K562 (cell line): Measurements from ENCODE around the gene SLC39A12.

DNA sequence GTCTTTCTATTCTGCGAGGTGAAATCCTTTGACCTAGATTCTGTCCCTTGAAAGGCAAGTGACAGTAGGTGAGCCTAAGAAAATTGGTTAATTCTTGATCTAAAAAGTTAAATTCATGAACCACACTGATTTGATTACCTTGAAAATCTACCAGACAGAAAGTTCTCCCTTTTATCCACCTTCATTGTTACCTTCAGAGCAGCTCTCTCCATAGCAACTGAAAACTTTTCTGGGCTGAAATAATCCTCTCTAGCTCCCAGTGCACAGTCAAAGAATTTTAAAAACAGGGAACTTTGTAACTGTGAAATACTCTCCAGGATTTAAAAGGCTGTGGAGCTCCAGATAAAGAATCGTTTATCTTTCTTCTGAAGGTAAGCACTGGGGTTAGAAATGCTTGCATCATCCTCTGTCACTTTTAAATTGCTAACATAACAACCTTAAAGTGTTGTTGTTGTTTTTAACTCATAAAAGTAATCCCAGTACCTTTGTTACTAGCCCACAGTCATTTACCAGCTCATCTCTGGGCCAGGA lies at the start of gene SLC39A12:
SLC39A12 (plus strand) TSS at position 264 of the 531 bp plus-strand sequence.
- RAMPAGE, long total RNA, result no peak
- RRBS, result no CpG with 5 or more reads among the region's 2 CpGs
PRO-cap:
- standard, result no peak
- CoPRO, capped RNA only, 2 experiments, result no peak in any of the 2 experiments
- CoPRO, capped and uncapped RNA, 2 experiments, result no peak in any of the 2 experiments
- CoPRO, uncapped RNA only, 2 experiments, result no peak in any of the 2 experiments
CAGE:
- cytosol, long polyA plus RNA, result no peak
- long polyA plus RNA, result no peak
- nucleolus, long total RNA, result no peak
- nucleus, long polyA plus RNA, result no peak

DNA sequence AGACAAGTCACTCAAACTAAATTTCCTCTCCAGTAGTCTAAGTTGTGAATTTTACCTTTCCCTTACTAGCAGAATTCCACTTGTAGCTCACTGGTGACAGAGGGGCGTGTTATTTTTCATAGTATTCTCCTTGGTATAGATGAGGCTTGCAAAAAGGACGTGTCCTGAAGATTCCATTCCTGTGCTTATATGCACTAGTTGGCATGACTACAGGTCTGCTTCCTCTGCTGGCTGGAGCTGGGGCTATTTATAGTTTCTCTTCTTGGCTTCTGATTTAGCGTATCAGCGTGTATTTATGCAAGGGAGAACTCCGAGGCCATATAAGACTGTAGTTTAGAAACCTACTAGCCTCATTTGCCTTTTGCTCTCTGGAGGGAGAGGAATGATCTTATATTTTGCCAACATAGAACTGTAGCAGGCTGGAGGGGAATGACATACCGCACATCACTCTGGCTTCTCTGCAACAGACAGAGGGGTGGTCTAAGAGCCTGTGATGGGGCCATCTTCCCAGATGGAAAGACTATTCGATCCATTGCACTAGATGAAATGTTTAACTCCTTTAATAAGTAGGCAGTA lies 39.7 kb downstream of the CACNB2 start:
- RAMPAGE, long total RNA, result no peak
- RRBS, result no CpG with 5 or more reads among the region's 7 CpGs
PRO-cap:
- standard, result no peak
- CoPRO, capped RNA only, 2 experiments, result no peak in any of the 2 experiments
- CoPRO, capped and uncapped RNA, 2 experiments, result no peak in any of the 2 experiments
- CoPRO, uncapped RNA only, 2 experiments, result no peak in any of the 2 experiments
CAGE:
- cytosol, long polyA plus RNA, result no peak
- long polyA plus RNA, result no peak
- nucleolus, long total RNA, result no peak
- nucleus, long polyA plus RNA, result no peak

DNA sequence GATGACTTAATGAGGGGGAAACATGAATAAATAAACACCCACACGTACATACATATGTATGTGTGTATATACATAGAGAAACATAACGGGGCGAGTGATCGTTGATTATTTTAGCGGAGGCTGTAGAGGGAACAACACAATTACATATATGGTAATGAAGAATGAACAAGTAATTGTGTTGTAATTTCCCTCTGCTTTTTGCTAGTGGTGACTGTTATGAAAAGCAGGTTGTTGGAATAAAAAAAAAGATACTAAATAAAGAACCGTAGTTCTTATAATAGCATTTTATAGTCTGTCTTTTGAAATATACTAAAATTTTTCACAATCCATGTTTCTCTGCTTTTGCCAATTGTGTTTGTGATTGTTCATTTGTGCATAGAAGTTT lies 63.3 kb downstream of the CACNB2 start:
- RAMPAGE, long total RNA, result no peak
- RRBS, result no CpG with 5 or more reads among the region's 6 CpGs
PRO-cap:
- standard, result no peak
- CoPRO, capped RNA only, 2 experiments, result no peak in any of the 2 experiments
- CoPRO, capped and uncapped RNA, 2 experiments, result no peak in any of the 2 experiments
- CoPRO, uncapped RNA only, 2 experiments, result no peak in any of the 2 experiments
CAGE:
- cytosol, long polyA plus RNA, result no peak
- long polyA plus RNA, result no peak
- nucleolus, long total RNA, result no peak
- nucleus, long polyA plus RNA, result no peak

DNA sequence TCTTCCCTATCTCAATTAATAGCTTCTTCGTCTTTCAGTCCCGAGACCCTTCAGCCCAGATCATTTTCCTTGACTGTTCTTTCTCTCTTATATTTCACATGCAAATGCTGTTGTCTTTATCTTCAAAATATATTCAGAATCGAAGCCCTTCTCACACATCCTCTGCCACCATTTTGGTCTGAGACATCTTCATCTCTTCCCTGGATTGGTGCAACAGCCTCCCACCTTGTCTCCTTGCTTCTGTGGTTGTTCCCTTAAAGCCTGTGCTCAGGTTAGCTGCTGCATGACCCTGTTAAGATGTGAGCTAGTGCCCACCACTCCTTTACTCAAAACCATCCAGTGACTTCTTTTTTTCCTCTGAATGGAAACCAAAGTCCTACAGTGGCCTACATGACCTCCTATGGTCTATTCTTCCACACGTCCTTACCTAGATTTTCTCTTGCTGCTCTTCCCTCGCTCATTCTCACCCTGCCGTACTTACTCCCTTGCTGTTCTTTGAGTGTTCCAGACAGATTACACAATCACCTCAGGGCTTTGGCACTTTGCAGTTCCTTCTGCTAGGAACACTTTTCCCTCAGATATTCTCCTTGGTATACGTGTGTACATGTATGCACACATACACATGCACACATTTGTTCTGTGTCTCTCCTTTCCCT lies 131.0 kb downstream of the NSUN6 start:
- RAMPAGE, long total RNA, result no peak
- RRBS, result no CpG with 5 or more reads among the region's 7 CpGs
PRO-cap:
- standard, result no peak
- CoPRO, capped RNA only, 2 experiments, result no peak in any of the 2 experiments
- CoPRO, capped and uncapped RNA, 2 experiments, result no peak in any of the 2 experiments
- CoPRO, uncapped RNA only, 2 experiments, result no peak in any of the 2 experiments
CAGE:
- cytosol, long polyA plus RNA, result no peak
- long polyA plus RNA, result no peak
- nucleolus, long total RNA, result no peak
- nucleus, long polyA plus RNA, result no peak

DNA sequence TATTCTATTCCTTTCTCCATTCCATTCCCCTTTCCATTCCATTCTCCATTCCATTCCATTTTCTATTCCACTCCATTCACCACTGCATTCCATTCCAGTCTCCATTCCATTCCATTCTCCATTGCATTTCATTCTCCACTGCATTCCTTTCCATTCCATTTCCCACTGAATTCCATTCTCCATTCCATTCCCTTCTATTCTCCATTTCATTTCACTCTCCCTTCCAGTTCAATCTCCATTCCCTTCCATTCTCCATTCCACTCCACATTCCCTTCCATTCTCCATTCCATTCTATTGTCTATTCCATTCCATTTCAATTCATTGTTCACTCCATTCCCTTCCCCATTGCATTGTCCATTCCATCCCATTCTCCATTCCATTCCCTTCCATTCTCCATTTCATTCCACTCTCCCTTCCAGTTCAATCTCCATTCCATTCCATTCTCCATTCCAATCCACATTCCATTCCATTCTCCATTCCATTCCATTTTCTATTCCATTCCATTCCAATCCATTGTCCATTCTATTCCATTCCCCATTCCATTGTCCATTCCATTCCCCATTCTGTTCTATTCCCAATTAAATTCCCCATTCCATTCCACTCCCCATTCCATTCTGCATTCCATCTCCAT lies 79.4 kb downstream of the NSUN6 start:
- RAMPAGE, long total RNA, result no peak
PRO-cap:
- standard, result no peak
- CoPRO, capped RNA only, 2 experiments, result no peak in any of the 2 experiments
- CoPRO, capped and uncapped RNA, 2 experiments, result no peak in any of the 2 experiments
- CoPRO, uncapped RNA only, 2 experiments, result no peak in any of the 2 experiments
CAGE:
- cytosol, long polyA plus RNA, result no peak
- long polyA plus RNA, result no peak
- nucleolus, long total RNA, result no peak
- nucleus, long polyA plus RNA, result no peak

DNA sequence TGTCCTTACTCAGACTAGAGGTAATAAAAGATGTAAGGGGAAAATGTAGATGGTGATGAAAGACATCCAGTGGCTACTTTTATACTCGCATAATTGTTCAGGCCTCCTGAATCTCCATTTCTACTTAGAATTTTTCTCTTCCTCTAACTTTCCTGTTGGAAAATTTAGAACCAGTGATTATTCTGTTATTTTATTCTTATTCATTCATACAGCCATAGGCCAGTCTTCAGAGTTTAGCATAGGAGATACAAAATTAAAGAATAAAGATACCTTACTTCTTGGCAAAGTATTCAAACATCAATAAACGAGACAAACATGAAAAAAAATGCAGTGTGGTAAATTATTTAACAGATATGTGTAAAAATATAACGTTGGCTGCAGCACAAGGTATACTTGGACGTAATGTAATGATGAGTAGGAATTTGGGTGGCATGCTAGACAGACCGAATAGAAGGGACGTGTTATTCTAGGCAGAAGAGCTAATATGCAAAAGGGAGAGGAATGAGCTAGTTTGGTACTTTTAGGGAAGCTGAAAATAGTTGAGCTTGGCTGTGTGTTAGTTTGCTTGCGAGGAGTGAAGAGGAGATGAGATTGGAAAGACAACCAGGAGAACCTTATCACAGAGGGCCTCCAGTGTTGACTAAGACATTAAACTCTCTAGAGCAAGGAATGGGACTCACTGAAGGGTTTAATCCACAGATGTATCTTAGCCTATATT lies 2.3 kb downstream of the ARL5B start:
- RAMPAGE, long total RNA, result no peak
- RRBS, result no CpG with 5 or more reads among the region's 7 CpGs
PRO-cap:
- standard, result no peak
- CoPRO, capped RNA only, 2 experiments, result no peak in any of the 2 experiments
- CoPRO, capped and uncapped RNA, 2 experiments, result no peak in any of the 2 experiments
- CoPRO, uncapped RNA only, 2 experiments, result no peak in any of the 2 experiments
CAGE:
- cytosol, long polyA plus RNA, result no peak
- long polyA plus RNA, result no peak
- nucleolus, long total RNA, result no peak
- nucleus, long polyA plus RNA, result no peak

- RAMPAGE, long total RNA, result no peak
- RRBS, result no CpG with 5 or more reads among the region's 37 CpGs
PRO-cap:
- standard, result no peak
- CoPRO, capped RNA only, 2 experiments, result no peak in any of the 2 experiments
- CoPRO, capped and uncapped RNA, 2 experiments, result no peak in any of the 2 experiments
- CoPRO, uncapped RNA only, 2 experiments, result no peak in any of the 2 experiments
CAGE:
- cytosol, long polyA plus RNA, result no peak
- long polyA plus RNA, result no peak
- nucleolus, long total RNA, result no peak
- nucleus, long polyA plus RNA, result no peak
Measured at GRCh38 chr10:19817340-19818168, 1.3 kb downstream of the PLXDC2 start.

- RAMPAGE, long total RNA, result no peak
- RRBS, result no CpG with 5 or more reads among the region's 4 CpGs
PRO-cap:
- standard, result no peak
- CoPRO, capped RNA only, 2 experiments, result no peak in any of the 2 experiments
- CoPRO, capped and uncapped RNA, 2 experiments, result no peak in any of the 2 experiments
- CoPRO, uncapped RNA only, 2 experiments, result no peak in any of the 2 experiments
CAGE:
- cytosol, long polyA plus RNA, result no peak
- long polyA plus RNA, result no peak
- nucleolus, long total RNA, result no peak
- nucleus, long polyA plus RNA, result no peak
Measured at GRCh38 chr10:19834577-19835359, 18.5 kb downstream of the PLXDC2 start.

DNA sequence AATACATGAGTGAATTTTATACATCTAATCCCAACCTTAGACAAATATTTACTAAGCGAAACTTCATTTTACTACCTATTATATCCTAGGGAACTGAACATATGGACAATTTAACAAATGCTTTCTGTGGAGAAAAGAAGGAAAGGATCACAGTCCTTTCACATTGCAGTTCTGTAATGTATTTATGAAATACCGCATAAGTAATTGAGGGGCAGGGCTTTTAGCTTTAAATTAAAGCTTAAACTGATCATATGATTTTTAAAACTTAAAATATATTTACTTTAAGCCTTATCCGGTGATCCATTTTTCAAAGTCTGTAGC lies 275.7 kb downstream of the PLXDC2 start:
- RAMPAGE, long total RNA, result no peak
- RRBS, result no CpG with 5 or more reads among the region's 3 CpGs
PRO-cap:
- standard, result no peak
- CoPRO, capped RNA only, 2 experiments, result no peak in any of the 2 experiments
- CoPRO, capped and uncapped RNA, 2 experiments, result no peak in any of the 2 experiments
- CoPRO, uncapped RNA only, 2 experiments, result no peak in any of the 2 experiments
CAGE:
- cytosol, long polyA plus RNA, result no peak
- long polyA plus RNA, result no peak
- nucleolus, long total RNA, result no peak
- nucleus, long polyA plus RNA, result no peak

DNA sequence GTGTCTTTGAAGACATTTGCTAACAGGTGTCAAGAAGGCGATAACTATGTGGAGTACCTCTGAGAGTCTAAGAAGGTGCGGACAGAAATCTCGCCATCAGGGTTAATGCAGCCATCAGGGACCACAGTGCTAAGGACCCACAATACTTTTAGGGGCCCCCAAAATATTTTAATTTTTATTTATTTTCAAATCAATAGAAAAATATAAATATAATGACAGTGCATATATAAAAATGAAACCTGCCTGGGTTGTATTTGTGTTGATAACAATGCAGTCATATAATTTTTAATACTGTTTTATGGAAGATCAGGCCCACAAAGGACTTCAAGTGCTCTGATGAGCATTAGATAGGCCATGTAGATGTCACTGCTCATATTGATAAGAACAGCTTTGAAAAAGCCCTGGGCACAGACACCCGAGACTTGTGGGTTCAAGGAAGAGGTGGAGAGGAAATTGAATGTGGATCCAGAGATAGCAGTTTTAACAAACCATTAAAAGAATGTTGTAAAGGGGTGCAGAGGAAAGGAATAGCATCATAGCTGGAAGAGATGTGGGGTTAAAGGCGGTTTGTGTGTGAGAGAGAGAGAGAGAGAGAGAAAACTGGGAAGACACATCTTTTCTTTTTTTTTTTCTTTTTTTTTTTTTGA lies 286.9 kb downstream of the PLXDC2 start:
- RAMPAGE, long total RNA, result no peak
- RRBS, result no CpG with 5 or more reads among the region's 5 CpGs
PRO-cap:
- standard, result no peak
- CoPRO, capped RNA only, 2 experiments, result no peak in any of the 2 experiments
- CoPRO, capped and uncapped RNA, 2 experiments, result no peak in any of the 2 experiments
- CoPRO, uncapped RNA only, 2 experiments, result no peak in any of the 2 experiments
CAGE:
- cytosol, long polyA plus RNA, result no peak
- long polyA plus RNA, result no peak
- nucleolus, long total RNA, result no peak
- nucleus, long polyA plus RNA, result no peak

DNA sequence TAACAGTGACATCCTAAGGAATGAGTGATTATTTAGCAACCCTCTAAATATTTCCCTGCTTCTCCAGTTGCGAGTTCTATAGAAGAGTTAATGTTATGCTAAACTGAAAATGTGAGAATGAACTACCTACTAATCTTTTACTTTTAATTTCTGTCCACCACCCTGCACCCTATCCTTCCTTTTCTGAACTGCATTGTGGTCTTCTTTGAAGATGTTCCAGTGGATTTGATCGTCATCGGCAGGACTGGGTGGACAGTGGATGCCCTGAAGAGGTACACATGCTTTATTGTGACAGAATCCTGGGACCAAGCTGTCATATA lies 395.2 kb downstream of the PLXDC2 start:
- RAMPAGE, long total RNA, result no peak
- RRBS, result no CpG with 5 or more reads among the region's 3 CpGs
PRO-cap:
- standard, result no peak
- CoPRO, capped RNA only, 2 experiments, result no peak in any of the 2 experiments
- CoPRO, capped and uncapped RNA, 2 experiments, result no peak in any of the 2 experiments
- CoPRO, uncapped RNA only, 2 experiments, result no peak in any of the 2 experiments
CAGE:
- cytosol, long polyA plus RNA, result no peak
- long polyA plus RNA, result no peak
- nucleolus, long total RNA, result no peak
- nucleus, long polyA plus RNA, result no peak

- RAMPAGE, long total RNA, result no peak
- RRBS, result no CpG with 5 or more reads among the region's 4 CpGs
PRO-cap:
- standard, result no peak
- CoPRO, capped RNA only, 2 experiments, result no peak in any of the 2 experiments
- CoPRO, capped and uncapped RNA, 2 experiments, result no peak in any of the 2 experiments
- CoPRO, uncapped RNA only, 2 experiments, result no peak in any of the 2 experiments
CAGE:
- cytosol, long polyA plus RNA, result no peak
- long polyA plus RNA, result no peak
- nucleolus, long total RNA, result no peak
- nucleus, long polyA plus RNA, result no peak
Measured at GRCh38 chr10:20253755-20254252, 437.6 kb downstream of the PLXDC2 start.

GRCh38 chr10:20465144-20465343 lies 432.1 kb downstream of the NEBL start:
- RAMPAGE, long total RNA, result no peak
- RRBS, result no CpG with 5 or more reads among the region's 2 CpGs
PRO-cap:
- standard, result no peak
- CoPRO, capped RNA only, 2 experiments, result no peak in any of the 2 experiments
- CoPRO, capped and uncapped RNA, 2 experiments, result no peak in any of the 2 experiments
- CoPRO, uncapped RNA only, 2 experiments, result no peak in any of the 2 experiments
CAGE:
- cytosol, long polyA plus RNA, result no peak
- long polyA plus RNA, result no peak
- nucleolus, long total RNA, result no peak
- nucleus, long polyA plus RNA, result no peak

DNA sequence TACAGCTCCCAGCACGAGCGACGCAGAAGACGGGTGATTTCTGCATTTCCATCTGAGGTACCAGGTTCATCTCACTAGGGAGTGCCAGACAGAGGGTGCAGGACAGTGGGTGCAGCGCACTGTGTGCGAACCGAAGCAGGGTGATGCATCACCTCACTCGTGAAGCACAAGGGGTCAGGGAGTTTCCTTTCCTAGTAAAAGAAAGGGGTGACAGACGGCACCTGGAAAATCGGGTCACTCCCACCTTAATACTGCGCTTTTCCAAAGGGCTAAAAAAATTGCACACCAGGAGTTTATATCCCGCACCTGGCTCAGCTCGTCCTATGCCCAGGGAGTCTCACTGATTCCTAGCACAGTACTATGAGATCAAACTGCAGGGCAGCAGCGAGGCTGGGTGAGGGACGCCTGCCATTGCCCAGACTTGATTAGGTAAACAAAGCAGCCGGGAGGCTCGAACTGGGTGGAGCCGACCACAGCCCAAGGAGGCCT lies 341.6 kb downstream of the NEBL start:
- RAMPAGE, long total RNA, result no peak
- RRBS, result no CpG with 5 or more reads among the region's 18 CpGs
PRO-cap:
- standard, result unidirectional peak, plus-strand start at position 197 of the sequence
- CoPRO, capped RNA only, 2 experiments, result no peak in any of the 2 experiments
- CoPRO, capped and uncapped RNA, 2 experiments, result no peak in any of the 2 experiments
- CoPRO, uncapped RNA only, 2 experiments, result no peak in any of the 2 experiments
CAGE:
- cytosol, long polyA plus RNA, result no peak
- long polyA plus RNA, result no peak
- nucleolus, long total RNA, result no peak
- nucleus, long polyA plus RNA, result no peak

DNA sequence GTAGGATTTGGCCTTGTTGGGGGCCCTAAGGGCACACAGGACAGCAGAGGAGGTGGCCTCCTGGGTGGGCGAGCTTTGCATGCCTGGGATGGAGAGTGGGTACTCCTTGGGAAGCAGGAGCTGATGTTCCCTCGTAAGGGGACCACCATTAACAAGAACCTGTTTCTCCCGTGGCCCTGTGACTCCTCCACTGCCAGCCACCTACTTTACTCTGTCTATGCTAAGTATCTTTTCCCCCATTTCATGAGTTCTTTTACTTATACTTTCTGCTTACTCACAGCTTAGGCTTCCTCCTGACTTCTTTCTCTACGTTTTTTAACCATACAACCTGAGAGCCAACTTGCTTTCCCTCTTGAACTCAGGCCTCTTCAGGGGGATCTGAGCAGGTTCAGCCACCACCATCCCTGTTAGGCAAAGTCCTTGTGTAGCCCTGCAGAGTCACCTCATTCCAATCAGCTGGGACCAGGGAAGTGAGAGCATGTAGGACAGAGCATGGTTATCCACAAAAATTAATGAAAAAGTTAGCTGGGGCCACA lies 118.9 kb downstream of the NEBL start:
- RAMPAGE, long total RNA, result no peak
- RRBS, result no CpG with 5 or more reads among the region's 4 CpGs
PRO-cap:
- standard, result no peak
- CoPRO, capped RNA only, 2 experiments, result no peak in any of the 2 experiments
- CoPRO, capped and uncapped RNA, 2 experiments, result no peak in any of the 2 experiments
- CoPRO, uncapped RNA only, 2 experiments, result no peak in any of the 2 experiments
CAGE:
- cytosol, long polyA plus RNA, result no peak
- long polyA plus RNA, result no peak
- nucleolus, long total RNA, result no peak
- nucleus, long polyA plus RNA, result no peak

- RAMPAGE, long total RNA, result no peak
- RRBS, result no CpG with 5 or more reads among the region's 2 CpGs
PRO-cap:
- standard, result no peak
- CoPRO, capped RNA only, 2 experiments, result no peak in any of the 2 experiments
- CoPRO, capped and uncapped RNA, 2 experiments, result no peak in any of the 2 experiments
- CoPRO, uncapped RNA only, 2 experiments, result no peak in any of the 2 experiments
CAGE:
- cytosol, long polyA plus RNA, result no peak
- long polyA plus RNA, result no peak
- nucleolus, long total RNA, result no peak
- nucleus, long polyA plus RNA, result no peak
Measured at GRCh38 chr10:20891406-20891655, 5.8 kb downstream of the NEBL start.

GRCh38 chr10:21122351-21122671 lies 225.2 kb upstream of the NEBL start:
- RAMPAGE, long total RNA, result no peak
- RRBS, result no CpG with 5 or more reads among the region's 1 CpG
PRO-cap:
- standard, result no peak
- CoPRO, capped RNA only, 2 experiments, result no peak in any of the 2 experiments
- CoPRO, capped and uncapped RNA, 2 experiments, result no peak in any of the 2 experiments
- CoPRO, uncapped RNA only, 2 experiments, result no peak in any of the 2 experiments
CAGE:
- cytosol, long polyA plus RNA, result no peak
- long polyA plus RNA, result no peak
- nucleolus, long total RNA, result no peak
- nucleus, long polyA plus RNA, result no peak

- RAMPAGE, long total RNA, result no peak
- RRBS, result no CpG with 5 or more reads among the region's 32 CpGs
PRO-cap:
- standard, result bidirectional peak, plus-strand start at chr10:21173124, minus-strand start at chr10:21173009
- CoPRO, capped RNA only, 2 experiments, result no peak in any of the 2 experiments
- CoPRO, capped and uncapped RNA, 2 experiments, result no peak in any of the 2 experiments
- CoPRO, uncapped RNA only, 2 experiments, result no peak in any of the 2 experiments
CAGE:
- cytosol, long polyA plus RNA, result no peak
- long polyA plus RNA, result no peak
- nucleolus, long total RNA, result no peak
- nucleus, long polyA plus RNA, result no peak
Measured at GRCh38 chr10:21172785-21173389, 275.8 kb upstream of the NEBL start.

- RAMPAGE, long total RNA, result no peak
- RRBS, result no CpG with 5 or more reads among the region's 2 CpGs
PRO-cap:
- standard, result no peak
- CoPRO, capped RNA only, 2 experiments, result no peak in any of the 2 experiments
- CoPRO, capped and uncapped RNA, 2 experiments, result no peak in any of the 2 experiments
- CoPRO, uncapped RNA only, 2 experiments, result no peak in any of the 2 experiments
CAGE:
- cytosol, long polyA plus RNA, result no peak
- long polyA plus RNA, result no peak
- nucleolus, long total RNA, result no peak
- nucleus, long polyA plus RNA, result no peak
Measured at GRCh38 chr10:21237901-21238326, 287.6 kb downstream of the SKIDA1 start.